Parietal lobe (tissue), 2 donors: ENCODE measurements around a stretch of chr5.

DNA sequence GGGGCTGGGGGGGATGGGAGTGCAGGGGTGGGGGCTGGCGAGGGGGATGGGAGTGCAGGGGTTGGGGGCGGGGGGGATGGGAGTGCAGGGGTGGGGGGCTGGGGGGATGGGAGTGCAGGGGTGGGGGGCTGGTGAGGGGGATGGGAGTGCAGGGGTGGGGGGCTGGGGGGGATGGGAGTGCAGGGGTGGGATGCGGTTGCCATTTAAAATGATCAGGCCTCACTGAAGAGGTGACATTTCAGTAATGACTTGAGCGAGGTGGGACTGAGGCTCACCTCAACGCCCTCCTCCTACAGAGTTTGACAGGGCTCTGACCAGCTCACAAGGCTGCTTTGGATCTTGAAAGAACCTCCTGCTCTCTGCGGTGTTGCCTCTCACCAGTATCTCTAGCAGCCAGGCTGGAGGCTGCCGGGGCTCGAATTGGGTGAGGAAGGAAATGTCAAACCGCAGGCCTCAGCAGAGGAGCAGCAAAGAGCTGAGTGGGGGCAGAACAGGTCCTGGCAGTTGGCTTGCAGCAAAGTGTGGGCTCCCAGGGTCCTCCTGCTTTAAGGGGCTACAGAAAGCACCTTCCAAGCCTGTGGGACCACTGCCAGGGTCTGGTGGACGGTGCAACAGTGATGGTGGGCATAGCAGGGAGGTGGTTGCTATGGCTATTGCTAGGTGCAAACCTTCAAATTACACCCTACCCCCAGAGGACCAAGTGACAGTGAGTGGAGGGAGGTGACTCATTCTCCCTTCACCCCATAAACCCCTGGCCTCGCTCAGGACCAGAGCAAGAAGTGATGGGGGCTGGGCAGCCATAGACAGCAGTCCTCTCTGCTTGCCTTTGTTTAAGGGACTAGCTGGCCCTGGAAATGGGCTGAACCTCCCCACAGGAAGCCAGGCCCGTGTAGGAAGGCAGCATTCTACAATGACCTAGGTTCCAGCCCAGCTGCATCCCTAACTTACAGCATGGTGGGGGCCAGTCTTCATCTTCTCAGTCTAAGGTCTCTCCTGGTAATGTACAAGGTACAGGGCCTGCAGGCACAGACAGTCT is 18.9 kb downstream of the LCP2 start:
- RAMPAGE, long total RNA: no peak

DNA sequence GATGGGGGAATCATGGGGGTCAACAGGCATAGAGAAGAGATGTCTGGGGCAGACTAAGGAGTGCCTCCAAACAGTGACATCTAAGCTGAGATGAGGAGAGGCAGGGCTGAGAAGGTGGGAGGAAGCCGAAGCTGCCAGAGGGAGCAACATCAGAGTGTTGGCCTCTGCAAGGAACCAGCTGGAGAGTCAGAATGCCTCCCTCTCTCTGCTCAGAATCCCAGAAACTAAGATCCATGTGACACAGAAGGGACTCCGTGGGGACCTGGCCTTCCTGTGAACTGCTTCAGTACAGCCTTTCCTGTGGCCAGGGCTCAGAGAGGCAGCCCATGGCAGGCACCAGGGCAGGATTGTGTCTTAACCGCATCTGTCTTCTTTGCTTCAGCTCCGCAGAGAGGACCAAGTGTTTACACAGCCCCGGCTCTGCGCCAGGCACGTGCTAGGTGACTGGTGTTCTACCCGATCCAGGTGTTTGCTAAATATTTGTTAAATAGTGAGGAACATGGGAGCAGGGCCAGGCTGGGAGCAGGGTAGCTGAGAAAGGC is 33.5 kb downstream of the KCNMB1 start:
- RAMPAGE, long total RNA: no peak

- RAMPAGE, long total RNA: no peak
These were observed 129.4 kb downstream of the KCNIP1 start for GRCh38 chr5:170632748-170634082.

DNA sequence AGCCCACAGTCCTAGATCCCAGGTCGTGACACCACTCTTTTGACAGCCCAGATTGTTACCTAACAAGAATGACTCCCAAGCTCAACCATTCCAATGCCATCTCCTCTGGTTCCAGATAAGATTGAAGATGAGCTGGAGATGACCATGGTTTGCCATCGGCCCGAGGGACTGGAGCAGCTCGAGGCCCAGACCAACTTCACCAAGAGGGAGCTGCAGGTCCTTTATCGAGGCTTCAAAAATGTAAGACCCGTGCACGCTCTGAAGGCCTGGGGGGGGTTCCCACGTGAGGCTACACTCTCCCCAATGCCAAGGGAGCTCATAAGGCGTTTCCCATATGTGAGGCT is 64.9 kb upstream of the GABRP start:
- RAMPAGE, long total RNA: no peak

DNA sequence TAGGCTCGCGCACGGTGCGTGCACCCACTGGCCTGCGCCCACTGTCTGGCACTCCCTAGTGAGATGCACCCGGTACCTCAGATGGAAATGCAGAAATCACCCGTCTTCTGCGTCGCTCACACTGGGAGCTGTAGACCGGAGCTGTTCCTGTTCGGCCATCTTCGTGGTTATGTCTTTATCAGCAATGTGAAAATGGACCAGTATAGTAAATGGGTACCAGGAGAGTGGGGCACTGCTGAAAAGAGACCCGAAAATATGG is 219.3 kb upstream of the TLX3 start:
- RAMPAGE, long total RNA: no peak

GRCh38 chr5:171647325-171647718 is 138.3 kb upstream of the SMIM23 start:
- RAMPAGE, long total RNA: no peak

DNA sequence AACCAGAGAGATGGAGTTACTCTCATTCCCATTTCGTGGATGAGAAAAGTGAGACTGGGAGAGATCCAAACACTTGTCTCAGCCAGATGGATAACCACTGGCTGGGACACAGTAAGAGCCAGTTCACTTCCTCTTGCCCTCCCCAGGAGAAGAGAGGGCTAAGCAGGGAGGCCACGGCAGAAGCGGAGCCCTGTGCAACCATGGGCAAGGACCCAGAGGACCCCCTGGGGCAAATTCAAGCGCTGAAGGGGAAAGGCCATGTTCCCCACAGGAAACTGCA is 137.3 kb upstream of the SMIM23 start:
- RAMPAGE, long total RNA: no peak

DNA sequence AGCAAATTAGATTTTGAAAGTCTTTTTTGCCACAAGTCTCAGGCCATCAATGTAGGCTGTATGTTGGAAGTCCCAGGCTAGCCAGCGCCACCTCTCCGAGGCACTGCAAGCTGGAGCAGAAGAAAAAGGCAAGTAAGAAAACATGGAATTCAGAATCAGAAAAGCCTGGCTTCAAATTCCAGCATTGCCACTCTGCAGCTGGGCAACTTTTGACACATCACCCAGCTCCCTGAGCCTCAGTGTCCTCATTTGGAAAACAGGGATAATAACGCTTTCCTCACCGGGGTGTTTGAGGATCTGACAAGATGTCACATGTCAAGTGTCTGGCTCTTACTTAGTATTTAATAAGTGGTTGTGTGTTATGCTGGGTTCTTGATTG is 48.4 kb upstream of the SMIM23 start:
- RAMPAGE, long total RNA: no peak

GRCh38 chr5:171899676-171900464 is 106.6 kb downstream of the FBXW11 start:
- RAMPAGE, long total RNA: no peak

GRCh38 chr5:172175250-172175998 is 12.6 kb downstream of the STK10 start:
- RAMPAGE, long total RNA: no peak

- RAMPAGE, long total RNA: no peak
These were observed 43.0 kb downstream of the SH3PXD2B start for GRCh38 chr5:172411310-172411804.

- RAMPAGE, long total RNA: no peak
These were observed 16.1 kb downstream of the SH3PXD2B start for GRCh38 chr5:172438157-172438703.

DNA sequence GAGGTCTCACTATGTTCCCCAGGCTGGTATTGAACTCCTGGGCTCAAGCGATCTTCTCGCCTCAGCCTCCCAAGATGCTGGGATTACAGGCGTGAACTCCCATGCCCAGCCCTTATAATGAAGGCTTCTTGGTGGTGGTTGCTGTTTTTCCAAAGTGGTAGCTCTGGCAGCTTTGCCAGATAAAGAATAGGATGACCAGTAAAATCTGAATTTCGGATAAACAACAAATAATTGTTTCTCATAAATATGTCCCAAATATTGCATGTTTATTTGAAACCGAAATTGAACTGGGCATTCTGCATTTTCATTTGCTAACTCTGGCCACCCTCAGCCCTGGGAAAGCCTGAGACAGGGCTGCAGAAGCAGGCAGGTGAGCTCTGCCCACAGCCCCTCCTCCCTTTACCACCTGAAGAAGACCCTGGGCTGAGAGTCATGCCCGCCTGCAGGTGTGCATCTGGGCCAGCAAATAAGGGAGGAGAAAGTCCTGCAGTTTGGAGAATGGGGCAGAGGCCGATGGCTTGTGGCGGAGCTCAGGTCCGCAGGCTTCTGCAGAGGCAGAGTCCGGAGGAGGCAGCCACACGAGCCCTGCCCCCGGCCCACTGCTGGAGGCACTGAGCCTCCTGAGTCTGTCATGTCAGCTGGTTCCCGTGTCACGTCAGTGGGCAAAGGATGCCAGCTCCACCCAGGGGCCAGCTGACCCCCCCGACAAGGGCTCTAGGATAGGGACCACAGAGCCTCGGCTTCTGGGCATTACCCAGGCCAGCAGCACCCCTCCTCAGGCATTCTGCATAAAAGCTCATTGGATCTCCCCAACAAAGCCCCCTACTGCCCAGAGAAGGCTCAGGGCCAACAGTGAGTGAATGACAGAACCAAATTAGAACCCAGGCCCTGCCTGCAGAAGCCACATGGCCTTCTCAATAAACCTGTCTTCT is 8.7 kb downstream of the SH3PXD2B start:
- RAMPAGE, long total RNA: no peak

DNA sequence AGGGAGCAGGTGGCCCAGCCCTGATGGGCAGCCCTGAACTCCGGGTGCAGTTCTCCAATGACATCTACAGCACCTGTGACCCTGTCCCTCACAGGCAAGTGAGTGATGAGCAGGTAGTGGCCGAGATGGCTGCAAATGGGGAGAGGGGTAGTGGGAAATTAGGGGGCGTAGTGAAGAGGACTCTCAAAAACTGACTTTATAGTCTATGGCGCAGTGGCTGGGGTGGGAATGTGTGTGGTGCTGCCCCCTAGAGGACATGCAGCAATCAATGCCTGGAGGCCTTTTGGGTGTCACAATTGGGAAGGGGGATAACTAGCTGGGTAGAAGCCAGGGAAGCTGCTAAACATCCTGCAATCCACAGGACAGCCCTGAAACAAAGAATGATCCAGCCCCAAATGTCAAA is 3.2 kb downstream of the SH3PXD2B start:
- RAMPAGE, long total RNA: no peak

DNA sequence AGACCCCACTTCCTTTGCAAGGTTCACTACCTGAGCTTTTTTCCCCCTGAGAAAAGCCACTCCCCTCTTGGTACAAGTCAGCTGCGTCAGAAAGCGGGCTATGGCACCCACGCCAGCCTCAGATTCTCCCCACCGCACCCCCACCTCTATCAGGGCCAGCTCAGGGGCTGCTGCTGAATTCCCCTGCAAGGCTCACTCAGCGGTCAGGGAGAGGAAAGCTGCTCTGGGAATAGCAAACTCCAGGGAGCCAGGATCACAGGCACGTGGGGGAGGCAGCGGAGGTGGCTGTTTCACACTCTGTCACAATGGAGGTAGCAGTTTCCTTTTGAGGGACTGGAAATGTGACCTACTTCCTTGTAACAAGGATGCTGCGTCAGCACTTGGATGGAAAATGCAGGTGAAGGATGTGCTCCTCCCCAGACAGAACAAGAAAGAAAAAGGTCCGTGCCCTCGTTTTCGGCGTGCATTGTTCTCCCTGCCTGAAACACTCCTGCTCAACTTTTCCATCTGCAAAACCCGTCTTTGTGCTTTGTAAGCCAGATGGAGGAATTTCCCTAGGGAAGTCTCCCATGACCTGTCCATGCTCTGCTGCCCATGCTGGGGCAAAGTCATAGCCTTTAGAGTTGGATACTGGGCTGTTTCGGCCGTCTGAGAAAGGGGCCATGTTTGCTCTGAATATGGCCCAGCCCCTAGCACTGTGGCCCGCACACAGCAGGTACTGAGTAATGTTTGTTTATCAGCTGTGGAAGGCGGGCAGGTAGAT is 55.1 kb upstream of the SH3PXD2B start:
- RAMPAGE, long total RNA: no peak

DNA sequence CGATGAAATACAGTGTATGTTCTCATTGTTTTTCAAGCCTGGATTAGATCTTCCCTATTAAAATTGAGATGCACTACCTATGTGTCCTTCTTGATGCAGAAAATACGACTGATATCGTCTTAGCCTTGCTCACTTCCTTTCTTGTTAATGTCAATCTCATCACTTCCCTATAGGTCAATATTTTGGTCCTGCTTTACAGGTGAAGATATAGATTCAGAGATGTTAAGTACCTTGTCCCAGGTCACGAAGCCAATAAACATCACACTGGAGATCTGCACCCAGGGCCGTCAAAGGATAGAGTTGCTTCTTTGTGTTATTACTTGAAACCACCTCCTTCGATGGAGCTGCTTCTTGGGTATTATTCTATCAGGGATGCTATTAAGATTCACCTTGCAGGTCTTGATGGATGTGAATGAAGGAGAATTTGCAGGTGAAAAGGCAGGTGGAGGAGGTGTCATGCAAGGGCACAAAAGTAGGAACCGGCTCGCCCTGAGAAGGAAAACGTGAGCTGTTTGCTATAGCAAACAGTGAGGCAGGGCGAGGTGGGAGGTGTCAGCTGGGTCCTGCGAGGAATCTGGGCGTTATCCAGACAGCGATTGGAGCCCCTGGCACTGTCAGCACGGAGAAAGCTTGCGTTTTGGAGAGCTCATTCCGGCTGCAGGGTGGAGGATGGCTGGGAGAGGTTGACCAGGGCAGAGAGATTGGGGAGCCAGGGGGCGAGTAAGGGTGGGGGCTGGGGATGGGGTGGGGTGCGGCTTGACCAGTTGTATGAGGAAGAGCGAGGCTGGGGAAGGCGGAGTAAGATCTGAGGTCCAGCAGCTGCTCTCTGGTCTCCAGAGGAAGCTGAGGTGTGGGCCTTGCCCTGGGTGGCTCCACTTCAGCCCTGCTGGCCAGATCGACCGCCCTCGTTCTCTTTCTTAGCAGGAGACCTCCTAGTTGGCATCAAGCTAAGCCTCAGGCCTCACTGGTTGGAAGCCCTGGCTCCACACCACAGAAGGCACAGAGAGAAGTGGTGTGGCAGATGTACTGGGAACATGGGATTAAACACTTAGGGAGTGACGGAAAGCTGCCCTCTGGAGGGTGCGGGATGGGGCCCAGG is 54.9 kb upstream of the NEURL1B start:
- RAMPAGE, long total RNA: no peak

DNA sequence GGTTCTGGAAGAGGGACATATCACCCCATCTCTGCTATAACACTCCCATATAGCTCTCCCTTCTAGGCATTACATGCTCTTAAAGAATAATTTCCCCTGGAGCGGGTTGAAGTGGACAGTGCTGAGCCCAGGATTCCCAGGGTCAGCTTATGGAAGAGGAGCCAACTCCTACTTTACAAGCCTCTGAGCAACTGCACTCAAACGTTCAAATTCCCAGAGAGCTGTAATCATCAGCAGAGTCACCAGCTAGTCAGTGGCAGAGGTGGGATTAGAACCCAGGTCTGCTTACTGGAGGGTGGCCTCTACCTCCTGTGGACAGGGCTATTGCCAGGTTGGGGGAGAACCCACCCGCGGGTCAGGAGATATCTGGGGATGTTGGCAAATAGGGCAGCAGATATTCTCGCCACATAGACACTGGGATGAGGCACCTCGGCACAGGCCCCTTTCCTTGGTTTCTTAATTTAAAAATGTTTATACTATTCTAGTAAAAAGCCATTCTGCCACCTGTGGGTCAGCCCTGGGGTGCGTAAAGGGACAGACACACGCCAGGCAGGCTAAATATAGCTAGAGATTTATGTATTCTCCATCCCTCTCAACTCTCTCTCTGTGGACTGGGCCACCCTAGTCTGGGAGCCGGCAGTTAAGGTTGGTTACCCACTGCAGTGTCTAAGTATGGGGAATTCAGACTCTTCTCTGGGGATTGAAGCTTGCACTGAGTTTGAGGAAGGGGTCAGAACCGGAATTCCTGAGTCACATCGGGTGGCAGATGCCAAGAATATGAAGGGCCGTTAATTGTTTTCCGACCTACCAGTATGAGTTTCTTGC is 1.7 kb downstream of the NEURL1B start:
- RAMPAGE, long total RNA: no peak

GRCh38 chr5:172646731-172647354 is 5.8 kb downstream of the NEURL1B start:
- RAMPAGE, long total RNA: no peak

DNA sequence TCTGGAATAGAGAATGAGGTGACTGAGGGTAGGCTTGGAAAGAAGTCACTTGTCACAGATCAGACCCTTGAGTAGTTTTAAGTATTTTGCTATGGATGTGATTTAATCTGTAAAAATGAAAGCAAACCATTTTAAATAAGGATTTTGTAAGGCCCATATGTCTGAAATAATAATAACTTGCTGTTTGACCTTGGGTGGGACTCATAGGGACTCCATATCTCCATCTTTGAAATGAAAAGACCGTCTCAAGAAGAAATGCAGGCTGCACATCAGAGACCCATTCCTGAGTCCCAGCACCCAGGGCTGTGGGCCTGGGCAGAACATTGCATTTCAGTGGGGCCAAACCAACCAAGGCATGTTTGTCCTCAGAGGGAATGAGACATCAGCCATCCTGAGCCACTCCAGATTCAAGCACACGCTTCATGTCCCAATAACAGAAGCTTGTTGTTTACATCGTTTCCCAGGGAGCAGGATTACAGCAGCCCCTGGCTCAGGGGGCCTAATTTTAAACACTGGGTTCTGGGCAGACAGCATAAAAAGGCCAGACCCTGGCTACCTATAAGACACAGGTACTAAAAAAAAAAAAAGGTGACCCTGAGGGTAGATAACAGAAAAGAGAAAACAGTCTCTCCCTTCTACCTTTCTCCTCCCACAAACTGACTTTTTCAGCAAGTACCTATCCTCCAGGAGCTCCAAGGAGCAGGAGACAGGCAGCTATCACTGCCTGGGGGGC is 24.3 kb downstream of the DUSP1 start:
- RAMPAGE, long total RNA: no peak

DNA sequence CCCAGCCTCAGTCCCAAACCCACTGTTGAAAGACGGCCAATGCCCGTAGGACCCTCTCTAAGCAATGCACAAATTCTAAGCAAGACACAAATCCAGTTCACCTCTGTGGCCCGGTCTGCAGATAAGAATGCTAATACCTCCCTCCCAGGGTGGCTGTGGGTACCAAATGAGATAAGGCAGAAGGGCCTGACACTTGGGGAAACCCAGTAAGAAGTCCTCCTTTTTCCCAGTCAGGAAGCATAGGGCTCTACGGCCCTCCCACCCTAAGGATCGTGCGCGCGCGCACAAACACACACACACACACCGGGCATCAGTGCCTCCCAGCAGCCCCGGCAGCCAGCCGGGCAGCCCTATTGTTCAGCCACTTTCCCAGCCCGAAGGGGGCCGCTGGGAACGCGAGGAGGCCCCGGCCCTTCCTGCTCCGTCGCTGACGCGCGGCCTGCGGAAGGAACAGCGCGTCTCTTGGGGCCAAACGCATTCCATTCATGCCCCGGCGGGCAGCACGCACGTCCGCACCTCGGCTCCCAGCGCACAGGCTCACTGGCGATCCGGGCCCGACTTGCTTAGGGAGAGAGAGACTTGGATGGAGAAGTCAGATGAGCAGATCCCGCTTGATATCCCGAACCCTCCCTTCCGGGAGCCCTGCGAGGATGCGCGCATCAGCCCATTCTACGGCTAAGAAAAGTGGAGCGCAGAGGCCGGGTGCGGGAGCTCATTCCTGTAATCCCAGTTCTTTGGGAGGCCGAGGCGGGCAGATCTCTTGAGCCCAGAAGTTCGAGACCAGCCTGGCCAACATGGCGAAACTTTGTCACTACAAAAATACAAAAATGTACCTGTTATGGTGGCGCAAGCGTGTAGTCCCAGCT is 22.6 kb downstream of the DUSP1 start:
- RAMPAGE, long total RNA: no peak